OVCAR3 (cell line): ENCODE measurements around a stretch of chr3.

GRCh38 chr3:24522218-24522581 lies 27.6 kb upstream of the THRB start:
- RRBS, result no CpG with 5 or more reads among the region's 11 CpGs

GRCh38 chr3:24829470-24829918 lies 334.8 kb upstream of the THRB start:
- RRBS, result 8% methylated on average over 13 of the region's 31 CpGs

DNA sequence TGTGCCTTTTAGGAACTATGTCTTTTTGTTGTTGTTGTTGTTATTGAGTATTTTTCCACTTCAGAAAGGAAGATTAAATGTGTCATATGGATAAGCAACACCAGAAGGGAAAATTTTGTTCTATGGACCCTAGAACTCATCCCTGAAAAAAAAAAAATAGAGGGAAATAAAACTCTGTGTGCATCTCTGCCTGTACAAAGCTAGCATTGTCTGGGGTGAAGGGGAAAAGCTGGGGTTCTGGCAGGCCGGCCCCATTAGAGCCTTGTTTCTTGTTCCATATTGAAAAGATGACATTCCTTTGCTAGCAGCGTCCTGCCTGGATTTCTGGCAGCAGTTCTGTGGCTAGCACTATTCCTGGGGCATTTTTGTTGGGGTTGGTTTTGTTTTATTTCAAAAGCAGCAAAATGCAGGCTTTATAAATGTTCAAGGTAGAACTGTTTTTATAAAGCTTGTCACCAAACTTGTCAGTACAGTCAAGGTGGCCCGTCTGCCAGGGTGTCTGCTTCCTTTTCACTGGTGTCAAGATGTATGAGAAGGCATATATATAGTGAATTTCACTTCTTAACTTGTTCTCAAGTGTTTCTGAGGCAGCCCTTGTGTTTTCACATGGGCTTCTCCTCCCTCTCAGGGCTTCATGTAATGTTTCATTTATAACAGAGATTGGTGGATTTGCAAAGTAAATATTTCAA lies 45.2 kb downstream of the RARB start:
- RRBS, result no CpG with 5 or more reads among the region's 3 CpGs

DNA sequence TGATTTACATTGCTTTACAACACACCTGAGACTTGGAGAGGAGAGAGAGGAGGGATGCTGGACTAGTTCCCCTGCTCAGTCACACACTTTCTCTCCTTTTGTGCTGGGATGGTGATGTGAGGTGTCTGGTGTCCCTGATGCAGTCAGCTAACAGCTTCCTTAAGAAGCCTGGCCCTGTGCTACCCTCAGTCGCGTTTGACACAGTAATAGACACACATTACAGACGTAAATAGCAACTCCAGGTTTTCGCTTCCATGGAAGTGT lies 58.8 kb downstream of the RARB start:
- RRBS, result no CpG with 5 or more reads among the region's 4 CpGs

DNA sequence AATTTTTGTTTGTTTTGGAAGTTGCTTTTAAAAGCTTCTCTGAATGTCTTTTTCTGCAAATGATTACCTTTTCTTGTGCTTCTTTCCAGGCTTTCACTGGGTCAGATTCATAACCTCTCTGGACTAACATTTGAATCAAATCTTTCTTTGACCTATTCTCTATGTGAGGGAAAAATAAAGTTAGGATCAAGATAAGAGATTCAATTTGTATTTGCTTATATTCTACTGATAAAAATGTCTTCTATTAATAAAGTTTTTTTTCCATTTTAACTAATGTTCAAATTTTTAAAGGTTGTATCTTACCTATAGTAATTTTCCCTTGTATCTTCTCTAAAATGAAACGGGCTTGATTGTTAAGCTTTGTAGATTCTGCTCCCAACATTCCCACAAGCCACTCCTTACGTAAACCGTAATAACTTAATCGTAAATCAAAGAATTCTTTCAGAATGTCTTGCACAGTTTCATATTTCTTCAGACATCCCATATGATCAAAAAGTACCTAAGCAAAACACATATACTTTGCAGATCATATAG lies 46.3 kb downstream of the TOP2B start:
- RRBS, result no CpG with 5 or more reads among the region's 4 CpGs

DNA sequence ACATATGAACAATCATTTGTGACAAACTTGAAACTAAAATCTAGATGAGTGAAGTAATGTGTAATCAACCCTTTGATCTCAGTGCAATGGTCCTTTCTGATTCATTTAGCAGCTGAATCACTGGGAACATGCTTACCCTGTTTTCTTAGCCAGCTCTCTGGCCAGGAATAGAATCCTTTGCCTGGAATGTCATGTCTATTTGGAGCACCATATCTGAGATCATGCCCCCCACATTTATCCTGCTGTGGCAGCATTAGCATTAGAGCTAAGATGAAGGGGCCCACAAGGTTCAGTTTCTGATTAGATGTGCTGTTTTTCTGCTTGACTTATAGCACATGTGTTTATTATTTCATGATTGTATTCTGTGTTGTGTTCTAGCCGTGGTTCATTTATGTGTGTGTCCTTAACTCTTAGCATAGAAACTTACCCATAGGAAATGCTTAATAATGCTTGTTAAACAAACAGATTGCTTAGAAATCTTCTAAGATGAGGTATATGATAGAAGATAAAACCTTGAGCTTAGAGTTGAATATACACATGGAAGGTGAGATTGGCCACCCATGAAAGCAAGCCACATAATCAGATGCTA lies 309.9 kb downstream of the OXSM start:
- RRBS, result no CpG with 5 or more reads among the region's 1 CpG

GRCh38 chr3:27385680-27386115 lies 16.5 kb upstream of the NEK10 start:
- RRBS, result no CpG with 5 or more reads among the region's 2 CpGs

GRCh38 chr3:27585334-27585813 lies 101.2 kb upstream of the SLC4A7 start:
- RRBS, result no CpG with 5 or more reads among the region's 3 CpGs

- RRBS, result no CpG with 5 or more reads among the region's 4 CpGs
Measured at GRCh38 chr3:27842994-27843366, 120.9 kb upstream of the EOMES start.

GRCh38 chr3:27908954-27909292 lies 186.8 kb upstream of the EOMES start:
- RRBS, result no CpG with 5 or more reads among the region's 3 CpGs

GRCh38 chr3:28199491-28200177 lies 41.8 kb upstream of the CMC1 start:
- RRBS, result 100% methylated on average over 2 of the region's 24 CpGs

GRCh38 chr3:28243459-28244094 lies 2.2 kb downstream of the CMC1 start:
- RRBS, result no CpG with 5 or more reads among the region's 3 CpGs

GRCh38 chr3:29324073-29324995 lies 43.5 kb downstream of the RBMS3 start:
- RRBS, result no CpG with 5 or more reads among the region's 6 CpGs

- RRBS, result no CpG with 5 or more reads among the region's 1 CpG
Measured at GRCh38 chr3:29694888-29695270, 414.0 kb downstream of the RBMS3 start.

GRCh38 chr3:30167410-30167791 lies 439.0 kb upstream of the TGFBR2 start:
- RRBS, result no CpG with 5 or more reads among the region's 1 CpG

DNA sequence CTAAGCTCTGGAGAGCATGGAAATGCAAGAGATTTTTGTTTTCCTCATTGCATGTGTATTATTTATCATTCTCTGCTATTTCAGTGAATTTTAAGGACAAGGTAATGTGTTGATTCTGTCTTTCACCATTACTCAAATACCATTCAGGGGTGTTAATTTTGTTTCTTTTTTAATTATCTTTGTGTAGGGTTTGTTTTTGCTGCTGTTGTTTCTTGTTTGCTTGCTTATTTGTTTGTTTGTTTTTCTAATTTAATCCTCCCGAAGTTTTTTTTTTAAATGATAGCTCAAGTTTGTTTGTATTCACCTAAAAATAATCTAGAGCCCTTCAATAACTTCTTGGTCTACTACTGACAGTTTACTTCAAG lies 131.7 kb upstream of the TGFBR2 start:
- RRBS, result no CpG with 5 or more reads among the region's 1 CpG

DNA sequence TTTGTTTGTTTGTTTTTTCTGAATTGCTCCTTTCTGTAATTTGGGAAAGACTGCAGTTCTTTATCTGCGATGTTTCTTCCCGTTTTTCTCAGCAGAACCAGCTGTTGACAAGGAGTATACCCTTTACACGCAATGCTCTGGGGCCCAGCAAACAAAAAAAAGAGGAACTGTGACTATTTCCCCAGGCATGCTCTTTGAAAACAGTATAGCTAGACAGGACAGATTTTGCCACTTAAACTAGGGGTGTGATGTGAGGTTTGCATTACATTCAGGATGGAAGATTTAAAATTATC lies 43.2 kb downstream of the TGFBR2 start:
- RRBS, result no CpG with 5 or more reads among the region's 3 CpGs

- RRBS, result no CpG with 5 or more reads among the region's 9 CpGs
Measured at GRCh38 chr3:30810466-30811178, 83.8 kb downstream of the GADL1 start.